Adrenal gland (tissue), 7 donors: ENCODE measurements around a stretch of chr18.

GRCh38 chr18:58567031-58568242 is 61.5 kb downstream of the ALPK2 start:
- PRO-cap, 3 experiments, result no peak in any of the 3 experiments
- RAMPAGE, long total RNA, 4 experiments, result no peak in any of the 4 experiments
- RRBS, result no CpG with 5 or more reads among the region's 21 CpGs

GRCh38 chr18:58623954-58624640 is 4.8 kb downstream of the ALPK2 start:
- PRO-cap, 3 experiments, result no peak in any of the 3 experiments
- RAMPAGE, long total RNA, 4 experiments, result no peak in any of the 4 experiments
- RRBS, result no CpG with 5 or more reads among the region's 11 CpGs

DNA sequence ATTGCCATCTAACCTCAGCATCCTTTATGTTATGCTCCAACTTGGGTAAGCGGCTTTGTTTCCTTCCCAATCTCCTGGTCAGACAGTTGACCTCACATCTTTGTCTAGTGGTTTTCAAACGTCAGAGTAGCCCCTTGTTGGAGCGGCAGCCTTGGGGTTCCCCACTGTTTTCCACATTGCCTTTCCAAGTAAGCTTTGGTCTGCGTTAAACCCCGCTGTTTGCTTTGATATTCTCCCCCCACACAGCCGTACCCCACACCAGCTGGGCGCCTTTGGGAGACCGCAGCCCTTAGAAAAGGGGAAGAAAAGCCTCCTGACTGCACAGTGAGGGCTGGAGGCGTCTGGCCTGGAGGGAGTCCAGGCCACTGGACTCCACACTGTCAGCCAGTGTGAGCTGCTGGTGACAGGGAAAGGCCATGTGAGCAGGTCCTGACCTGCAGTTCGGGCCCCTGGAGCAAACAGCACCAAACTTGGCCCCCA is 83.4 kb downstream of the MALT1 start:
- PRO-cap, 3 experiments, result no peak in any of the 3 experiments
- RAMPAGE, long total RNA, 4 experiments, result no peak in any of the 4 experiments
- RRBS, result no CpG with 5 or more reads among the region's 10 CpGs

- PRO-cap, 3 experiments, result no peak in any of the 3 experiments
- RAMPAGE, long total RNA, 4 experiments, result no peak in any of the 4 experiments
- RRBS, result no CpG with 5 or more reads among the region's 5 CpGs
These were observed 37.3 kb upstream of the ZNF532 start for GRCh38 chr18:58827350-58827796.

DNA sequence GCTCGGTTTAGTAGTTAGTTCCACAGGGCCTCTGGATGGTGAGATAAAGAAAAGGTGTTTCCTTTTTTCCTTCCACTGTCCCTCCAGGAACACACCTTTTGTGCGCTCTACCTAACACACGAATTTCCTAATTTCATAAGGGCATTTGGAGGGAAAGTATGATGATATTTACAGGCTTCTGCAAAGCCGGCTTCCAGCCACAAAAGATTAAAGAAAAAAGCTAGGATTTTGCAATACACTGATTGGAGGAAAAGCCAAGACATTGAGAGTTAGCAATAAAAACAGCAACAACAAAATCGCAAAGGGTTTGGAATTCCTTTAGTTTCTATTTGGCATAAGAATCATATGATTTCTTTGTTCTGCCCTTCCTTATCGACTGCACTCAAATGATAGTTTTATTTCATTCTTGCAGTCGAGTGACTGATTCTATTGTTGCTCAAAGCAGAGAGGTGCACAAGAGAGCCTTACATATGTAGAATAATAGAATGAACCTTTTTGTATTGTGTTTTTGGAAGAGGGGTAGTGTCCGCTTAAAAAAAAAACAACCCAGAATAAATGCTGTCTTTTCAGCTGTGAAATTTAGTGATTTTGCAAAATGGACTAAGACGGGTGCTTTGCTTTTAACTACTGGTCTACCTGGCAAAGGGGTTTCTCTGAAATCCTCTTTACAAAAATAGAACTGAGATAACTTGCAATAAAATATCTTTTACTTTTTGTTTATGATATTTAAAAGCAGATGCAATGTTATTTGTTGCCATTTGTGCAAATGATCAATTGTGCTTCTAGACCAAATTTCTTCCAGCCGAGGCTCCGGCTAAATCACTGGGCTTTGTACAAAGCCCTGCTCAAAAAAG is 3.8 kb upstream of the ZNF532 start:
- PRO-cap, 3 experiments, result no peak in any of the 3 experiments
- RAMPAGE, long total RNA, 4 experiments, result no peak in any of the 4 experiments
- RRBS, result no CpG with 5 or more reads among the region's 11 CpGs

- PRO-cap, 3 experiments, result peak in 3 of 3 experiments; most common plus-strand start chr18:58863631 (in 2); most common minus-strand start chr18:58863682 (in 3)
- RAMPAGE, long total RNA, 4 experiments, result no peak in any of the 4 experiments
- RRBS, result 23% methylated on average over 67 of the region's 127 CpGs
These were observed 1.1 kb upstream of the ZNF532 start for GRCh38 chr18:58863243-58864288.

DNA sequence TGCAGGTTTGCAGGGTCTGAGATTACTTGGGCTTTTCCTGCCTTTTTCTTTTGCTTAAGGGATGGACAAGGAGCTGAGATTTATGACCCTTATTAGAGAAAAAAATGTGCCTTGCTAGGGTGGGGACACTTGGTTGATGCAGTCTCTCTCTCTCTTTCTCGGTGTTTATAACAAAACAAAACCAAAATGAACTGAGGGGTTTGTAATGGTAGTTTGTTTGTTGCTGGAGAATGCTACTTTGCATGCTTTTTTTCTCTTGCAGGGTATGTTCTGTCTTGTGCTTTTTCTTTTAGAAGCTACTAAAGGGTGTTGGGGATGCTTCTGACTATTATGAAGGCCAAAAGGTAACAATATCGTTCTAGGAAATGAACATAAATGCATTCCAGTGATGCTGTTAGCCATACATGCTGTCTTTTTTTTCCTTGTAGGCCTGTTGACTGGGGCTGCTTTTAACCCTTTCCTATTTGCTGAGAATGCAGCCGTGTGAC is 409 bp downstream of the ZNF532 start:
- PRO-cap, 3 experiments, result no peak in any of the 3 experiments
- RAMPAGE, long total RNA, 4 experiments, result no peak in any of the 4 experiments
- RRBS, result no CpG with 5 or more reads among the region's 3 CpGs

- PRO-cap, 3 experiments, result no peak in any of the 3 experiments
- RAMPAGE, long total RNA, 4 experiments, result no peak in any of the 4 experiments
- RRBS, result no CpG with 5 or more reads among the region's 9 CpGs
These were observed 109.6 kb upstream of the SEC11C start for GRCh38 chr18:59029966-59030603.

- PRO-cap, 3 experiments, result no peak in any of the 3 experiments
- RAMPAGE, long total RNA, 4 experiments, result no peak in any of the 4 experiments
- RRBS, result no CpG with 5 or more reads among the region's 3 CpGs
These were observed 6.4 kb downstream of the LMAN1 start for GRCh38 chr18:59352655-59353046.

- PRO-cap, 3 experiments, result peak in 1 of 3 experiments; most common plus-strand start chr18:59769357 (in 1)
- RAMPAGE, long total RNA, 4 experiments, result no peak in any of the 4 experiments
- RRBS, result no CpG with 5 or more reads among the region's 1 CpG
These were observed 71.8 kb upstream of the CCBE1 start for GRCh38 chr18:59769074-59769426.

DNA sequence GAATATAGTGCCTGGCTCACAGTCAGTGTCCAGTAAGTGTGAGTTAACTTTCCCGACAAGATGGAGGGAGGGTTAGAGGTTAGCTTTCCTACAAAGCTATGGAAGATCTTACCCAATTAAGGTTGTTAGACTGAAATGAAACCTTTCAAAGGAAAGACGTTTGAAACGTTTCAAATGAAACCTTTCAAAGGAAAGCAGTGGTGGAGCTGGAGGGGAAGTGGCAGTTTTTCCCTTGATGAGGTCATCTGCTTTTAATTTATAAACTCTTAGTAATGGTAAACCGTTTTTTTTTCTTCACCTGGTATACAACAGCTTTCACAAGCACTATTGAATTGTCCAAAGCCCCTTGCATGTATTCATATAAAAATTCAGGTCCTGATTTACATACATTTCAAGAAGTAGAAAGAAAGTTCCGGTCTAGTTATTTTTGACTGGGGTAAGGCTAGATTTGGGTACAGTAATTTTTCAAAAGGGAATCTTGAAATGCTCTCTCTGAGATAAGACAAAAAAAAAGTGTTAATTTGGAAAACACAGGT is 7.4 kb downstream of the PMAIP1 start:
- PRO-cap, 3 experiments, result no peak in any of the 3 experiments
- RAMPAGE, long total RNA, 4 experiments, result no peak in any of the 4 experiments
- RRBS, result no CpG with 5 or more reads among the region's 5 CpGs

DNA sequence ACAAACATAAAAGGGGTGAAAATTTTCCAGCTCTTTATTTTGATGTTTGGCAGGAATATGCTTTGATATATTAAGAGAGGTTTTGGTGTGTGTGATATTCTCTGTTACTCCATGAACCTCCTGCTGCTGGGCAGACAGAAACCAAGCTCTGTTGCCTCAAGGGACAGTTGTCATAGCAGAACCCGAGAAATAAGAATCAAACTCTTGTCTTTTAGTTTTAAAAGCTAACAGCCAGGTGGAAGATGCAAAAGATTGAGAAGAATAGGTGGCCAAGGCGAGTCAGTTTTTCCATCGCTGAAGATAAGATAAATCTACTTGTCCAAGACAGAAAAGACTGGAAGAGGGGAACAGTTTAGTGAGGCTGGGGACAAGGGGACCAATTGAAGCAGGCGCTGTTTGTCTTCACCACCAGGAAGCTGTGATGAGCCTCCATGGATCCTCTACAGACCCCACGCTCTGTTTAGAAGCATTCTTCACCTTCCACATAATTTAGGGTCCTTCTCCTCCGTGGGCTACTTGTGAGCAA is 23.8 kb downstream of the PMAIP1 start:
- PRO-cap, 3 experiments, result no peak in any of the 3 experiments
- RAMPAGE, long total RNA, 4 experiments, result no peak in any of the 4 experiments
- RRBS, result no CpG with 5 or more reads among the region's 6 CpGs

DNA sequence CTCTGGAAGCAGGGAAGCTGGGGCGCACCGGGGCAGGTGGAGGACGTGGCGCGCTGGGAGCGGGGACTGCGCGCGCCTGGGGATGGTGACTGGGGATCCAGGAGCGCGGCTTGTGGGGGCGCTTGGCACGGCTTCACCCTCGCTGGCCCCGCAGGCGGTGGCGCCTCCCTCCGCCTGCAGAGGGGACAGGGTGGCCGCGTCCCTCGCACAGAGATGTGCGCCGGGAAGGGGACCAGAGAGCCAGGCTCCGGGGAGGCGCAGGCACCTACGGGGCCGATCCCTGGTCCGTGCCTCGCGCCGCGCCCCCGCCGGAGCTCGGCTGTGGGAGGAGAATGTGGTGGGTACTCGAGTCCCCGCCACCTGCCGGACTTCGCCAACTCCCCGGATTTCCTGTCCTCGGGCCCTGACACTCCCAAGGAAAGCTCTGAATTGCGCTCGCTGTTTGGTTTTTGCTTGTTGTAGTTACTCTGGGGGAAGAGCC is 871 bp downstream of the CDH20 start:
- PRO-cap, 3 experiments, result no peak in any of the 3 experiments
- RAMPAGE, long total RNA, 4 experiments, result no peak in any of the 4 experiments
- RRBS, result 4% methylated on average over 19 of the region's 43 CpGs

- PRO-cap, 3 experiments, result no peak in any of the 3 experiments
- RAMPAGE, long total RNA, 4 experiments, result no peak in any of the 4 experiments
- RRBS, result no CpG with 5 or more reads among the region's 3 CpGs
These were observed 243.8 kb downstream of the RNF152 start for GRCh38 chr18:61648855-61649545.

GRCh38 chr18:61652153-61652500 is 240.7 kb downstream of the RNF152 start:
- PRO-cap, 3 experiments, result no peak in any of the 3 experiments
- RAMPAGE, long total RNA, 4 experiments, result no peak in any of the 4 experiments
- RRBS, result no CpG with 5 or more reads among the region's 4 CpGs

- PRO-cap, 3 experiments, result no peak in any of the 3 experiments
- RAMPAGE, long total RNA, 4 experiments, result no peak in any of the 4 experiments
- RRBS, result no CpG with 5 or more reads among the region's 3 CpGs
These were observed 26.1 kb downstream of the RNF152 start for GRCh38 chr18:61866715-61867065.

DNA sequence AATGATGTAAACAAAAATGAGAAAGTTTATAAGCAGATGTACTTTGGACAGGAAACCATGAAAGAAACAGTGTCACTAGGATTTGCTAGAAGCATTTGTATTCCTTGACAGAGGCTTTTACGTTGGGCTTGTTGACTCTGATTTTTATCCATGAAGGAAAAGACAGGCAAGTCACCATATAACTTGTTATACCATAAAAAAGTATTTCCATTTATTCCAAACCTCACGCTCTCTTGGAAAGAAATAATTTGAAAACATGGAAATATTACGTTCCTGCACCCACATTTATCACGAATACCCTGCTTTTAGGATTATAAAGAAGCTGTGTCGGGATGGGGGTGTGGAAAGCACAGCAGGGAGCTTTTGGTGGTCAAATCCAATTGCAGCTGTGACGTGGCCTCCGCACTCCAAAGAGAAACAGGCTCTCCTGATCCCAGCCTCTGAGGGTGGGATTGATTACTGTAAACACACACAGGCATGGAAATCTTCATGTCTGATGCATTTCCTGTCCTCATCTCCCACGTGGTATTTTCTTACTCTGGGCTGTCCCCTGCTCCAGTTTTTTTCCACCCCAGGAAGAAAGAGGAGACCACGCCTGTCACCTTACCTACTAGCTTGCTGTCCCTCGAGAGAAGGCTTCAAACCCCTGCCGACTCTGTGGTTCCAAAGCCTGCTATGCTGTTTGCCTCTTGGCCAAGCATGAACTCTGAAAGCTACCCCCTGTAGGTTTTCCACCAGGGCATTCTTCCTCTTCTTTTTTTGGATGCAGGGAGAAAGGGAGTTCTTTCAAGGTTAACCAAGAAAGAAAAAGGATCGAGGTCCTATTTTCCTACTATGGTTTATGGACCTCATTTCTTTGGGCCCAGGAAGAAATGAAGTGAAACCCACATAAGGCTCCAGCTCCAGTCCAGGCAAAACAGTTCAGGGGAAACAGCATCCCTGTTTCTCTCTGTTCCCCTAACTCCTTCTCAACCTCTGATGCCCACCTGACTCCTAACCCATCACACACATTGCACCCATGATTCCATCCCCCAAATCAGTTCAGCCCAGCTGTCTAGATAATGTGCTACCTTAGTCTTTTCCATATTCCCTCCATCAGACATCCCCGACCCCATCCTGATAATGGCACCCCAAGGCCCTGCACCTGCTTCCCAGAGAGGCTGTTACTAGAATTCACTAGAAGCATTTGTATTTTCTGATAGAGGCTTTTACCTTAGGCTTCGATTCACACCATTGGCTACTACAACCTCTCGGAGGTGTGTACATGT is 22.5 kb downstream of the RNF152 start:
- PRO-cap, 3 experiments, result no peak in any of the 3 experiments
- RAMPAGE, long total RNA, 4 experiments, result no peak in any of the 4 experiments
- RRBS, result no CpG with 5 or more reads among the region's 15 CpGs

DNA sequence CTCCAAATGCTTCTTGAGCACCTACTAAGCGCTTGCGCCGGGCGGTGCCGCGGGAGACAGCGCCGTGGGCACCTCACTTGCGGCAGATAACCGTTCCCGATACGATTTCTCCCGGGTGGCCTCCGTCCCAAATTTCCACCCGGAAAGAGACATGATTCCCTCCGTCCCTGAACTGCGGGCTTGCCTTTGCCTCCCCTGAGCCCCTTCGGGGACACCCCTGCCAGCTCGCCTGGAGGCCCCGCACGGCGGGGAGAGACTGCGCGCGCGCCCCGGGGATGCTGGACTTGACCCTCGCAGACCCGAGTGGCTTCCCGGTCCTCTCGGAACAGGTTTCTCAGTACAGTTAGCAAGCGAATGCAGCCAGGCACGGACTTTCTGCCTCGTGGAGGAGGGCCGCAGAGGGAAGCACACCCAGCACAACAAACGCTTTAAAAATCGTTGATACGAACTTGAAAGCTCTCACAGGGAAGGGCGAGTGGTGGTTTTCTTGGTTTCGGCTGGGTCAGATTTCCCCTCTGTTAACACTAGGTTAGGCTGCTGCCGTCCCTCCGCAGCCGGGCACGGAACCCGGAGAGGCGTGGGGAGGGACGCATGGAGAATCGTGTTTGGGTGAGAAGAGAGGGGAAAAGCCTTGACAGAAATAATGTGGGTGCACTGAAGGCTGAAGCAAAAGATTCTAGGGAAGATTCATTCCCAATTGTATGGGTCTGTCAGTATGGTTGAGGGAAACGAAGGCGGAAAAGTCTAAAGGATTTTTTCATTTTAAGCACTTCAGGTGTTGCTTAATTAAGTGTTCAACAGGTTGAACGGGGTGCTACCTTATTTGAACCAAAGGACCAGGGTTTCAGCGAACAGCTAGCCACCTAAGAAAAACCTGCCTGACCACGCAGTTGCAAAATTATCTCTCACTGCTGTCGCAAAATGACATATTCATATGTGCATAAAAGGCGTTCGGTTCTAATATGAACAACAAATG is 900 bp downstream of the TNFRSF11A start:
- PRO-cap, 3 experiments, result peak in 2 of 3 experiments; most common plus-strand start position 337 of the sequence (in 2)
- RAMPAGE, long total RNA, 4 experiments, result no peak in any of the 4 experiments
- RRBS, result 3% methylated on average over 15 of the region's 56 CpGs

DNA sequence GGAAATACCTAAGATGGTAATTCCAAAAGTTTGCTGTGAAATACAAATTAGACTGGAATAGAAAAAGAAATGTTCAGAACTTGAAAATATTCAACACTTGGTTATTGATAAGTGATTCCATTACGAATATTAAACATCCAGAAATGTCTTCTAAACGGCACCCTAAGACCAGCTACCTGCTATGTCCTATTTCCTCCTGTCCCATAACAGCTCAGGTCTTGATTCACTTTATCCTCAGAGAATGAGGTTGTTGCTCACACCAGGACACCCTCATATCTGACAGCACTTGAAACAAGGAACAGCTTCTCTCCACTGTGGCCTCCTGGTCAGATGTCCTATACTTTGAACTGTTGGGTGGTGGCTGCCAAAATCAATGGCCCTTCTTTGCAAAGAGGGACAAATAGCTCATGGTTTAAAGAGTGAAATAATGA is 24.3 kb upstream of the ZCCHC2 start:
- PRO-cap, 3 experiments, result no peak in any of the 3 experiments
- RAMPAGE, long total RNA, 4 experiments, result no peak in any of the 4 experiments
- RRBS, result no CpG with 5 or more reads among the region's 2 CpGs

- PRO-cap, 3 experiments, result peak in 1 of 3 experiments; most common plus-strand start chr18:62741510 (in 1); most common minus-strand start chr18:62741403 (in 1)
- RAMPAGE, long total RNA, 4 experiments, result start-site peak on the plus strand in 1 of 4 experiments, at chr18:62741287-62741393 at its widest, 12 reads per replicate
- RRBS, result no CpG with 5 or more reads among the region's 9 CpGs
These were observed 26.0 kb downstream of the PHLPP1 start for GRCh38 chr18:62741012-62742076.